ENCODE measurements around a stretch of chr10.

- RRBS, result no CpG with 5 or more reads among the region's 8 CpGs
Measured at GRCh38 chr10:32004081-32005294, 51.7 kb downstream of the KIF5B start.

- RRBS, result no CpG with 5 or more reads among the region's 4 CpGs
Measured at GRCh38 chr10:32033539-32034101, 22.6 kb downstream of the KIF5B start.

DNA sequence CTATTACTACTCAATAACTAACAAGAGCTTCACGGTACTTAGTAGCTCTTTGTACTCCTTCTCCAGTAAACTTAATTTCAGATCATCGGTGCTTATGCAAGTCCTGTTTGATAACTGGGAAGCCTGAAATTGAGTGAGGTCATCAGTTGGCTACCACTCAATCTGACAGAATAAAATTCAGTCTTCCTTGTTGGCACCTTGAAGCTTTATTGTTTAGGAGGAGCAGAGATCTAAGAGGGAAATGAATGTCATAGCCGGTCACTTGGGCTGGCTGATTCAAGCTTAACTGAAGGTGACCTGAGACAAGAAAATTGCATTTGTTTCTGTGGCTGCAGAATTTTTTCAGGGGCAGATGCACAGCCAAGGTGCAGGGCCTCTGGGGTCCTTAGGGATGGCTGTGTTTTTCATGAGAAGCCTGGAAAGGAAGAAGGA lies 84.8 kb upstream of the KIF5B start:
- RRBS, result no CpG with 5 or more reads among the region's 3 CpGs

GRCh38 chr10:32265847-32266194 lies 81.1 kb downstream of the EPC1 start:
- RRBS, result no CpG with 5 or more reads among the region's 2 CpGs

DNA sequence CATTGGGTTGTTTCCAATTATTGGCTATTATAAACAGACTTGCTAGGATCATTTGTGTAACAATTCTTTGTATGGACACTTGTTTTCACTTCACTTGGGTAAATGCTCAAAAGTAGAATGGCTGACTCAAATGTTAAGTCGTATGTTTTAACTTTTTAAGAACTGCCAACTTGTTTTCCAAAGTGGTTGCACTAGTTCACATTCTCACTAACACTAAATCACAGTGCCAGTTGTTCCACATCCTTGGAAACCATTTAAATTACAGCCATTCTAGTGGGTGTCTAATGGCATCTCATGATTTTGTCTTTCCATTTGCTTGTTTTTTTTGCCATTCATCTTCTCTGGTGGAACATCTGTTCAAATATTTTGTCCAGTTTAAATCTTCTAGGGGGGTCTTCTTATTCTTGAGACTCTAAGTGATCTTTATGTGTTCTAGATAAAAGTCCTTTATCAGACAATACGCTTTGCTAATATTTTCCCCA lies 64.1 kb downstream of the ITGB1 start:
- RRBS, result no CpG with 5 or more reads among the region's 2 CpGs

- RRBS, result no CpG with 5 or more reads among the region's 7 CpGs
Measured at GRCh38 chr10:32971438-32972349, 13.7 kb upstream of the ITGB1 start.

GRCh38 chr10:33032778-33032999 lies 74.7 kb upstream of the ITGB1 start:
- RRBS, result no CpG with 5 or more reads among the region's 5 CpGs

- RRBS, result no CpG with 5 or more reads among the region's 3 CpGs
Measured at GRCh38 chr10:33155666-33156211, 178.7 kb downstream of the NRP1 start.

GRCh38 chr10:33191236-33191483 lies 143.3 kb downstream of the NRP1 start:
- RRBS, result no CpG with 5 or more reads among the region's 2 CpGs

- RRBS, result no CpG with 5 or more reads among the region's 9 CpGs
Measured at GRCh38 chr10:33193369-33193883, 141.0 kb downstream of the NRP1 start.

DNA sequence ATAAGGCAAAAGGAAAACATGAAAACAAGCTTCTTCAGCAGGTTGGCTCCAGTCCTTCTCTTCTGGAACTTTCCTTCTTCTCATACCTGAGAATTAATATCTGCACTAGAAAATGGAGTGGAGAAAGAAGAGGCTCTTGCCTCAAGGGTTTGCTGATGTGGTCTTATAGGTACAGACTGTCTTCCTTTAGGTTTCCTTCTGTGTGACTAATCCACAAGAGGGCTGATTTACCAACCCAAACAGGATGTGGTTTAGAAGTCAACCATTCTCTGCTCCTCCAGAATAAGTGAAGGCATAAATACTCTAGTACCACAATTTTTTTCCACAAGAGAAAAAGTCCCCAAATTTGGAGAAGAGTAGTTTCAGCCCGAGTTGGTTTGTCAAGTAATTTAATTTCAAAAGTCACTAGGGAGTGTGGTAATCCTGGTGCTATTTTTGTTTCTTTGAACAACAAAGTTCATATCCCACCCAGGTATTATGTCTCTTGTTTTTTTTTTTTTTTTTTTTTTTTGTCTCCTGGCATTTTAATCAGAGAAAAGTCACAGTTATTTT lies 85.8 kb downstream of the NRP1 start:
- RRBS, result no CpG with 5 or more reads among the region's 1 CpG

DNA sequence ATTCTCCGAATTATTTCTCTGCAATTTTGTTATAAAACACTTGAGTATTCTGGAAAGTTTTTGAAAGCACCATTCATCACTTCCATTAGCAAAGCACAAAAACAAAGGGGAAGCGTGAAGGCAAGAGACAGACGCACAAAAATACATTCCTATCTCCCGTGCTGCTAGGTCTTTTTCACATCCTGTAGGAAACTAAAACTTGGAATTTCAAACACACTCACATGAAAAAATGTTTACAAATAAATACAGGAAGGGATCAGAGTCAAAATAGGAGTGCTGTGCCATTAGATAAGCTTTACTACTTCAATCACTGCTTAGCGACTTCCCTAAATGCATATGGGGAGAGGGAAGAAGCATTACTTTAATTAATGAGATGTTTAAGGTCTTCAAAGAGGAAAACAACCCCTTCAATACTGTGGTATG lies 14.1 kb downstream of the PARD3 start:
- RRBS, result no CpG with 5 or more reads among the region's 5 CpGs

DNA sequence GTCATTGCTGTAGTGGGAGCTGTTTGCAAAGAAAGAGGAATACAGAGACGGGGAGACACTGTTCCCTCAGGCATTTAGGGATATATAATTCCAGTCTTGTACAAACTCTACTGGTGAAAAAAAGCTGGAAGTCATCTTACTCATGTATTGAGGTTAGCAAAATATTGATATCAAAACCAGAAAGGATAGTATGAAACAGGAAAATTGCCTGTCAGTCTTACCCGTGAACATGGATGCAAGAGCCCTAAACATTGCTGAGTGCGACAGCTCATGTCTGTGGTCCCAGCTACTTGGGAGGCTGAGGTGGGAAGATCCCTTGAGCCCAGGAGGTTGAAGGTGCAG lies 26.9 kb upstream of the PARD3 start:
- RRBS, result no CpG with 5 or more reads among the region's 3 CpGs

GRCh38 chr10:35127363-35128018 lies 845 bp downstream of the CREM start:
- RRBS, result under 1% methylated on average over 17 of the region's 51 CpGs

- RRBS, result no CpG with 5 or more reads among the region's 5 CpGs
Measured at GRCh38 chr10:35136081-35136700, 9.5 kb downstream of the CREM start.

GRCh38 chr10:35140502-35141269 lies 14.0 kb downstream of the CREM start:
- RRBS, result no CpG with 5 or more reads among the region's 4 CpGs

- RRBS, result no CpG with 5 or more reads among the region's 15 CpGs
Measured at GRCh38 chr10:35212633-35213360, 86.2 kb downstream of the CREM start.

DNA sequence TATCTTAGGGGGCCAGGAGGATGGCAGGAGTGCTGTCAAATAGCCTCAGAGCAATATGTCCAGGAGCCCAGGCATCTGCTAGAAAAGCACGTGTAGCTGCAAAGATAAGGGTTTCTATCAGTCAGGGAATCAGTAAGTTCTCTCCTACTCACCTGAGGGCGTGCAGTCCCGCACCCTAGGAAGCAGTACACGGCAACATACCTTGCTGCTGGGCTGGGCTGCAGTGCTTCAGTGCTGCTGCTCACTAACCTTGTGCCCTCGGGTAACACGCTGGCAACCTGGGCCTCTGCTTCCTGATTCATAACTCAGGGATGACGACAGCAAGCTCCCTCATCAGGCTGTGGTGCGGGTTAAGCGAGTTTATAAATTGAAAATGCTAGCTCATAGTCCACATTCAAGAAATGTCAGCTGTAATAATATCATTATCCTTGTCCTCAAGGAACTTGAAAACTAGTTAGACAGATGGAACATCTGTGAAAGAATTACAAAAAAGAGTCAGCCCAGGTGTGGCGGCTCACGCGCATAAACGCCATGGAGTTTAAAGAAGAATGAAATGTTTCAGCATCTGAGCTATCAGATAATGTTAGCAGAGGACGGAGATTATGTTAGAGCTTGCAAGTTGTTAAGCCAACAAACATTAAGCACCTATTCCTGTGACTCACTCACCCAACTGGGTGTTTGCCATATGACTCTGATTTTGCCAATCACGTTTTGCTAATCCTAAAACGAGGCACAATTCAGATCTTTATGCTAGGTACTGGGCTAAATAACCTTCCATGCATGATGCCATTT lies 29.3 kb upstream of the CCNY start:
- RRBS, result no CpG with 5 or more reads among the region's 16 CpGs

- RRBS, result no CpG with 5 or more reads among the region's 1 CpG
Measured at GRCh38 chr10:35446157-35446605, 109.9 kb downstream of the CCNY start.

DNA sequence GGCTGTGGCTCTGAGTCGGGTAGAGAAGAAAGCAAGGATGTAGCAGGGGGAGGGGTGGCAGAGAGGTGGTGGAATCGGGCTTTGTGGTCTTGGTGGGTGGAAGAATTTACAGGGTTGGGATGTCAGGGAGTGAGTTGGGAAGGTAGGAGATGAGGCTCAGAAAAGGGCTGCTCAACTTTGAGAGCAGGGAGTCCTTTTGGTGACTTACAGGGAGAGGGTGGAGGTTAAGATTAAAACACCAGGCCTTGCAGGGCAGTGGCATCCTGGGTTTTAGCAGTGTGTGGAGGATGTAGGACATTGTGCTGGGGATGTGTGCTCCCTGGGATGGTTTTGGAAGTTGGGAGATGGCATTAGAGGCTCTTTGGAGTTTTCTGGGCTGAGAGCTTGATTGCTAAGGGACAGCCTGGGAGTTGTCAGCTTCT lies 113.8 kb downstream of the CCNY start:
- RRBS, result no CpG with 5 or more reads among the region's 2 CpGs

All from GM12891 (cell line).